ENCODE data around the genes VAV2 and WDR5.

DNA sequence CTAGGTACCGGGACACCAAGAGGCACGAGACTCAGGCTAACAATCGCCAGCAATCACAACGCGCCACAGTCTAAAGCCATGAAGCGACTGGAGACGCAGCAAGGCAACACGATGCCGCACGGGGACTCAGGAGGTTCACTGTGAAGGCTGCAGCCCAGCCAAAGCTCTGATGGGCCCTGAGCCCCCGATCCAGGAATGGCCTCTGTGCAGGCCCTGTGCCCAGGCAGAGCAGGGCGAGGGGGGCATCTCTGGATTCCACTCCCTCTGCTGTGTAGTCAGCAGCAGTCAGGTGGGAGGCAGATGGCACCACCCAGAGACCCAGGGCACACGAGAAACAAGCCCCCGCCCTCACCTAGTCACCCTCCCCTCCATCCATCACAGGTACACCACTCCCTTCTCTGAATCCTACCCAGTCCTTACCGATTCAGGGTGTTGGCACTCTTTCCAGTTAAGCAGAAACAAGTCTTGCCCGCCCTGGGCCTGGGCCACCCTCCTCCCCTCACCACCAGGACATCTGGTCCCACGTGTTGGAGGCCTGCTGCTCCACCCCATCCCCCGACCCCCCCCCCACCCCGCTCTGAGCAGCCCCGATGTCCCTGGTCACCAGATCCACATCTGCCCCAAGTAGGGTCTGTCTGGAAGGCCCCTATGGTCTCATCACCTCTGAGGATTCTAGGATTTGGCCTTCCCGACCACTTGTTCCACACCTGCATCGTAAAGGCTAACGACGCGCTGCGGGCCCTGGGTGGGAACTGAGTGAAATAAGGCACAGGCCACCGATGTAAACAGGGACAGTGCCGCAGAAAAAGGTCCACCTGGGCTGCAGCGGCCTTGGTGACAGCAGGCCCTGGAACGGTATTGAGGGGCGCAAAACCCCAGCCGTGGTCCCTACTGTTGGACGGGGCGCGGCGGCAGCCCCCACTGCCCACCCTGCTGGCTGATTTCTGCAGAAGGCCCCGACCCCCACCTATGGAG, 883 bp downstream of the RALGDS start:
- RRBS: no CpG with 5 or more reads among the region's 37 CpGs

- RRBS: no CpG with 5 or more reads among the region's 58 CpGs
These were observed 19.5 kb downstream of the GBGT1 start for GRCh38 chr9:133143916-133144911.

DNA sequence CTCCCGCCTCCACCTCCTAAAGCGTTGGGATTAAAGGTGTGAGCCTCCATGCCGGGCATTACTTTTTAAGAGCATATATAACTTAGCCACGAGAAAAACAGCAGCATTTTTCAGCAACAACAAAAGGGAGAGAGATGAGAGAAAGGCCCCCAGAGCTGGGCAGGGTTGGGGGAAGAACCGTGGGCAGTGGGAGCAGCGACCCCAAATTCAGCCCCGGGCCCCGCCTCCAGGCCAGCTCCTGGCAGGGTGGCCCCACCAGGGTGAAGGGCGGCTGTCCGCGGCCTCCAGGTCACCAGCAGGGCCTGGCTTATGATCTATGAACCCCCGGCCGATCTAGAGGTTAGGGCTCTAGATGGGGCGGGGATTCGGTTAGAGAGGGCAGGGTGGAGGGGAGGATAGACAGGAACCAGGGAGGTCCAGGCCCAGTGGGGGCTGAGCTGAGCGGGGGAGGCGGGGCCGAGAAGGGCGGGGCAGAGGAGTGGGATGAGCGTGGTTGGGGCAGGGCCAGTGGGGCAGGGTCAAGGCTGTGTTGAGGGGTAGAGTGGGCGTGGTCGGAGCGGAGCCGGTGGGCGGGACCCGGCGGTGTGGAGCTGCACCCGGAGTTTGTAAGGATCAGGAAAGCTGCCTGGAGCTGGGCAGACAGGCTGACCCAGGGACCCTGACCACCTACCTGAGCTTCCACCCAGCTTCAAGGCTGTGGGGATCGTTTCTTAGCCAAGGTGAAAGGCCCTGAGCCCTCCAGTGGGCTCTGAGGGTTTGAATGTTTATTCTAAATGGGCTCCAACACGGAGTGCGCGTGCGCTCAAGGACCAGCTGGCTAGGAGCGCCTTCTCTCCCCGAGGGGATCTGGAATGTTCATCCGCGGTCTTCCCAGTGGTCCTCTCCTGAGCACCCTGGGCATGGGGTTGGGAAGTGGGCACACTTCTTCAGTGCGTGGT, 29.3 kb upstream of the OBP2B start:
- RRBS: 38% methylated on average over 1 of the region's 38 CpGs

DNA sequence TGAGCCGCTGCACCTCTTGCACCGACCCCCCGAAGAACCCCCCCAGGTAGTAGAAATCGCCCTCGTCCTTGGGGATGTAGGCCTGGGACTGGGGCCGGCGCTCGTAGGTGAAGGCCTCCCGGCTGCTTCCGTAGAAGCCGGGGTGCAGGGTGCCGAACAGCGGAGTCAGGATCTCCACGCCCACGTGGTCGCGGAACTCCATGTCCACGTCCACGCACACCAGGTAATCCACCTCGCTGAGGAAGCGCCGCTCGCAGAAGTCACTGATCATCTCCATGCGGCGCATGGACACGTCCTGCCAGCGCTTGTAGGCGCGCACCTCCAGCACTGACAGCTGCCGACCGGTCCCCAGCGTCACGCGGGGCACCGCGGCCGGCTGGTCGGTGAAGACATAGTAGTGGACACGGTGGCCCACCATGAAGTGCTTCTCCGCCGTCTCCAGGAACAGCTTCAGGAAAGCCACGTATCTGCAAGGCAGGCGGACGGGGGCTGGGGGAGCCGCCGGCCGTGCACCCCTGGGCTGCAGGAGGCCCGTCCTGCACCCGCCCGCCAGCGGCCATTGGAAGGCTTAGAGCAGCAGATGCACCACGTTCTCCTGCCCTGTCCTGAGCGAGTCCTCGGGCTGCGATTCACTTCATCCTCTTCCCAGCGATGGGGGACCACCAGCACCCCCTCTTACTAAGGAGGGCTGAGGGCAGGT, 47.0 kb upstream of the OBP2B start:
- RRBS: no CpG with 5 or more reads among the region's 56 CpGs

GRCh38 chr9:133275131-133275378, 60.9 kb downstream of the SURF6 start:
- RRBS: 4% methylated on average over 17 of the region's 34 CpGs

DNA sequence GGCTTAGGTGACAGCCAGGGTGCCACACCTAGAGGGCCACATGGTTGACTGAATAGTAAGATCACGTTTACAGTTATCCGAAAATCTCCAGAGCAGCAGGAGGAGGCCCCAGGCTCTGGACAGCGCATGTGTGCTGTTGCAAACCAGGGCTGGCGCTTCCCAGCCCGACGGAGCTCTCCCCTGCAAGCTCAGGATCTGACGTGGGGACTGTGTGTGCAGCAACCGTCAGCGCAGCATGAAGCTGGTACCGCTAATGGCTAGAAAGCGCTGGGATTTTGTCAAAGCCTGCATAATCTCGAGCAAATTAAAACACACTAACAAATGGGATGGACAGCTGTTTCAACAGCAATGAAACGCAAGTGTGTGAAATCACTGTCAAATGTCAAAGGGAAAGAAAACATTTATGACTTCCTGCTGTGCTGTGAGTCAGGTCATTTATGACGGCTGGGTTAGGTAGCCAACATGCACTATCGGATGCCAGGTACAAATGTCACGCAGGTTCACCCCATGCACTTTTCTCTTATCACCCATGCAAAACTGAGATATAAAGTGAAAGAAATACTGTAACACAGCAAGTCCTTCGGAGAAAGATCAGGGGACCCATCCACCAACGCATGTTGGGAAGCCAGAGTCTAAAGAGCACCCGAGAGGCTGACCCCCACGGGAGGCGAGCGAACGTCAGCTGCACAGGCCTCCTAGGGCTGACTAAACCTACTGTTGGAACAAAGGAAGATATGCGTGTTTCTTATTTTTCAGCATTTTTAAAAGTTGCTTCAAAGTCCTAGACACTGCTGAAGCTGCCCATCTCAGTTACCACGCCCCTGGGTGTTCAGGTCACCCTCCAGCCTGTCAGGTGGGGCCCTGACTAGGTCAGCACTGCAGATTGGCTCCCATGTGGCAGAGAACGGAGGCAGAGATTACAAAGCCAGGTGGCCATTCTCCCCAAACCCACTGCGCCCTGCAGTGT, 7.3 kb downstream of the SURF4 start:
- RRBS: no CpG with 5 or more reads among the region's 27 CpGs

- RRBS: no CpG with 5 or more reads among the region's 19 CpGs
These were observed 4.2 kb downstream of the SURF4 start for GRCh38 chr9:133371250-133372427.

- RRBS: 71% methylated on average over 2 of the region's 10 CpGs
These were observed 18.4 kb downstream of the MYMK start for GRCh38 chr9:133506401-133506746.

GRCh38 chr9:133634027-133634638, 2.0 kb upstream of the DBH start:
- RRBS: 90% methylated on average over 2 of the region's 24 CpGs

- RRBS: no CpG with 5 or more reads among the region's 14 CpGs
These were observed 36.2 kb downstream of the SARDH start for GRCh38 chr9:133701986-133702292.

DNA sequence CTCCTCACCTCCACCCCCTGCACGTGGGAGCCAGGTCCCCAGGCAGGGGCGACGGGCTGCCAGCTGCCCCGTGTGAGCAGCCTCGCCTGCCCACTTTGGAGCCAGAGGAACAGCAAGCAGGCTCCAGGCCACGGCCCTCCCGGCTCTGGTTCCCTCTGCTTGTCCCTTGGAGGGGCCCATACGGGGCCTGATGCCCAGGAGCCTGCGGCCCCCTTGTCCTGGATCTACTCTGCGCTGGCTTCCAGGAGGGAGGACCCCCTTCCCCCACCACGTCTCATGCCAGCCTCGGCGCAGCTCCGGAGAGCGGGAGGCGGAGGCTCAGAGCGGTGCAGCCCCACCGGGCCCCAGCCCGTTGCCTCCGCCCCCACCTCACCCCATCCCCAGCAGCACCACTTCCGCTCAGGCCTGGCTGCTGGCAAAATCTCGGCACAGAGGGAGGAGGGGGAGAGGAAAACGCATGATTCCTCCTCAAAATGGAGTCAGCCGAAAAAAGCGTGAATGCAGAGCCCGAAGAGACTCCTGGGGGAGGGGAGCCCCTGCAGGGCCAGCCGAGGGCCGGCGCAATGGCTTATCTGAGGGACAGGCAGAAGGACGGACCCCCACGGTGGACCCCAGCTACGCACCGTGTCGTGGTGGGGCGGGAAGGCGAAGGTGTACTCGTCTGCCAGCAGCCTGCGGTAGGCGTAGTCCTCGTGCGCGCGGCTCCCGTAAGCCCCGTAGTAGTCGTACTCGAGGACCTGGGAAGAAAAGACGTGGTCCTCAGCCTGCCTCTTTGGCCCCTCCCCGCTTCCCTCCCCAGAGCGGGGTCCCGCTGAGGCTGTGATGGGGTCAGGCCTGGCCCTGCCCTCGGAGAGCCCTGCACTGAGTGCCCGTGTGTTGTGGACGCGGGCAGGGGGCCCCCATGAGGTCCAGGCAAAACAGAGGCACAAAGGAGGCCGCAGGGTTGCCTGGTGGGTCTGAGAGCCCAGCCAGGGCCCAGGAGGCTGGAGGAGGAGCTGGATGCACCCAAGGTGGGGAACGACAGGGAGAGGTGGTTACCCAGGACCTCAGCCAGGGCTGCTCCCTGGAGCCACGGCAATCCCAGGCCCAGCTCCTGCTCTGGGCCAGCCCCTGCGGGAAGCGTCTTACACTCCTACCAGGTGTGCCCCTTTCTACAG, 35.5 kb downstream of the SARDH start:
- RRBS: 10% methylated on average over 5 of the region's 60 CpGs

GRCh38 chr9:133792902-133793645, 54.9 kb upstream of the SARDH start:
- RRBS: 2% methylated on average over 6 of the region's 22 CpGs

DNA sequence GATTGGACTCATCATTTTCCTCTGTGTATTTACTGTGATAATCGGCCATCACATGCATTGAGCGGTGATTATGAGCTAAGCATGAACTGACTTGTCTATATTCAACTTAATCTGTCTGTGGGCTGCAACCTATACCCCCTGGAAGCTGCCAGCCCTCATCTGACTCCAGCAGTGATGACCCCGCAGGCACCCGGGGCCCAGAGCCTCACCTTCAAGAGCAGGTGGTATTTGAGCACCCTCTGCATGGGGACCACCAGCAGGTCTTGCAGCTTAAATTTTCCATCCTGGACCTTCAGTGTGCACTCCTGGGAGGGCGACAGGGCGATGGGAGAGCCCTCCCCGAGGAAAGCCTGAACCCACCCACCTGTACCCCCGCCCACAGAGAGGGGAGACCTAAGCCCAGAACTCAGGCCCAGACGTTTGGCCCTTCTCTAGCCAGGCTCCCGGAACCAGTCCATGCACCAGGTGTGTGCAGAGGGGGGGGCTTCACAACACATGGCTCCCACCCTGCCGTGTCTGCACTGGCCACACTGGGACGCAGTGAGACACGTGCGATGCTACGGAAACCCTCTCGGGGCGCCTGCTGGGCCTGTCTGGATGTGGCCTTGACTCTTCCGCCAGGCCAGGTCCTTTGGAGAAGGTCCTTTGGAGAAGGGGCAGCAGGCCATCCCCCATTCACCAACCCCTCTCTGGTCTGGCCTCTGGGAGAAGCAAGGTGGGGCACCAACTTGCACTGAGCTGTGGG, 58.2 kb upstream of the SARDH start:
- RRBS: no CpG with 5 or more reads among the region's 18 CpGs

DNA sequence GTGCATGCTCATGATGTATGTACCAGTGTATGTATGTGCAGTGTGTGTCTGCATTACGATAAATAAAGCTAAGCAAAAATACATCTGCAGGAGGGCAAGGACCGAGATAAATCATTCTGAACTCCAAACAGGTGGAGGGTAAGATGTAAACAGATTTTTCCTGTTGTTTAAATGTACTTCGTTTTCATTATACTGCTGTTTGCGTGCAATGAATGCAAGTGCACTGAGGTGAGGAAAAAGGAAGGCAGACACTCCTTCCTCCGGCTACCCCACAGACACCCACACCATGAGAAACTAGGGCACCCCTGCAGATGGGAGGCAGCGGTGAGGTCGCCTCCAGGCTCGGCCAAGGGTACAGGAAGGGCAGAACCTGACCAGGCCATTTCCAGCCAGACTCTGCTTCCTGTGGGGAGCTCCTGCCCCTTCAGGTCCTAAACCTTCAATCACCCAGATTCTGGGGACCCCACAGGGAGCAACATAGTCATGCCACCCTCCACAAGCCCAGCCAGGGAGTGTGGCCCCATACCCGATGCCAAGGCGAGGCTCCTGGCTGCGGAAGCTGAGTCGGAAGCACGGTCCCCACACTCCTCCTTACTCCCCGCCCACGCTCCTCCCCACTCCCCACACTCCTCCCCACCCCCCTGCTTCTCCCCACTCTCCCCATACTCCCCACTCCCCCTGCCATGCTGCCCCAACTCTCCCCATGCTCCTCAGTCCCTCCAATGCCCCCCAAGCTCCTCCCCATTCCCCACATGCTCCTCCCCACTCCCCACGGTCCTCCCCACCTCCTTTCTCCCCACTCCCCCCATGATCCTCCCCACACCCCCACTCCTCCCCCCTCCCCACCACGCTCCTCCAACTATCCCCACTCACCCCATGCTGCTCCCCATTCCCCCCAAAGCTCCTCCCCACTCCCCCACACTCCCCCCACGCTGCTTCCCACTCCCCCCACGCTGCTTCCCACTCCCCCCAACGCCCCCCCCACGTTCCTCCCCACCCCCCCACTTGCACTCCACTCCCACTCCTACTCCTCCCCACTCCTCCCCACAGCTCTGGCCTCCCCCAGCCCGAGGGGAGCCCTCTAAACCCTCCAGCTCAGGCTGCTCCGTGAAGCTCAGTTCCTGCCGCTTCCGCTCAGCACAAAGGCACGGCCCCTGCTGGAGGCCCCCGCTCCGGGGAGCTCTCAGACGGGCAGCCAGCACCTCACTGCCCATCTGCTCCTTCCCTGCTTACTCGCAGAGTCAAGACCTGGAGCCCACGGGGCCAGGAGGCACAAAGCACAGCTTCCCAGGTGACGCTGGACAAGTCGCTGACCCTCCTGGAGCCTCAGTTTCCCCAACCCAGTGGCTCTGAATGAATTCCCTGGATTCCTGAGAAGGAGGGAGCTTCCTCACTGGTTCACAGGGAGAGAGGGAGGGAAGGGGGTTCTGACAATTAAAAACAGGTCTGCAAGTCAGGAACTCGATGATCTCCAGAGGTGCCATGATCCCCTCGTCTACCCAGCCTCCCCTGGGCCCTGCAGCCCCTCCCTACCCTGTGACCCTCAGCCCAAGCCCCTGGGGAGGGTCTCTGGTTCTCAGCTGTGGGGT, 36.7 kb downstream of the VAV2 start:
- RRBS: no CpG with 5 or more reads among the region's 35 CpGs

DNA sequence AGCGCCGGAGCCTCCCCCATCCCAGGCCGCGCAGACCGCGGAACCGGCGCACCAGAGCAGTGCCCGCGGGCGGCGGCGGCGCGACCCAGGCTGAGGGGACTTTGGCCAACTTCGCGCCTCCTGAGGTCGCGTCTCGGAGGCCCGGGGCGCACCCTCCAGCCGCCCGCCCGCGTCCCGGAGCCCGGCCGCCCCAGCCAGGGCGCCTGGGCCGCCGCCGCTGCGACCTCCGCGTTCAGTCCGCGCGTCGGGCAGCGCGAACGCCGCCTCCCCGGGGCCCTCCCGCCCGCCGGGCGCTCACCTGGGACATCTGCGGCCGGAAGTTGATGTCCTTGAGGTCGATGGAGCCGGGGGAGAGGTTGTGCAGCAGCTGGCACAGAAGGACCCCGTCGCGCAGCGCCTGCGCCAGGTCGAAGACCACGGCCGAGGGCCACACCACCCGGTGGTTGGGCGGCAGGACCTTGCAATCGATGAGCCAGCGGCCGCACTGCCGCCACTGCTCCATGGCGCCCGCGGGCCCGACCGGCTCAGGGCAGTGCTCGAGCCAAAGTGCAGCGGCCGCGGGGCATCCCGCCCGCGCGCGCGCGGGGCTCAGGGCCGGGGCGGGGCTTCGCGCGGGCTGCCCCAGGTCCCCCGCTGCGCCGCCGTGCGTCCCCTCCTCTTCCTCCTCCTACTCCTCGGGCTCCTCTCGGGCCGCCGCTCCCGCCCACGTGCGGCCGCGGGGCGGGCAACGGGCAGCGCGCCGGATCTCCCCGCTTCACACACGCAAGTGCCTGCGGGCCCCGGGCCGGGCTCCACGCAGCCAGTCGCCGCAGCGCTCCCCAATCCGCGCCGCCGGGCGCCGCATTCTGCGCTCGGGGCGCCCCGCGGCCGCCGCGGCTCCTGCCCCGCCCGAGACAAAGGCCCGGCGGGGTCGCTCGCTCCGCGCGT, at the start of gene VAV2:
Gene VAV2, minus strand, starts transcription at position 548 of the 927 bp plus-strand sequence.
- RRBS: 2% methylated on average over 79 of the region's 139 CpGs

DNA sequence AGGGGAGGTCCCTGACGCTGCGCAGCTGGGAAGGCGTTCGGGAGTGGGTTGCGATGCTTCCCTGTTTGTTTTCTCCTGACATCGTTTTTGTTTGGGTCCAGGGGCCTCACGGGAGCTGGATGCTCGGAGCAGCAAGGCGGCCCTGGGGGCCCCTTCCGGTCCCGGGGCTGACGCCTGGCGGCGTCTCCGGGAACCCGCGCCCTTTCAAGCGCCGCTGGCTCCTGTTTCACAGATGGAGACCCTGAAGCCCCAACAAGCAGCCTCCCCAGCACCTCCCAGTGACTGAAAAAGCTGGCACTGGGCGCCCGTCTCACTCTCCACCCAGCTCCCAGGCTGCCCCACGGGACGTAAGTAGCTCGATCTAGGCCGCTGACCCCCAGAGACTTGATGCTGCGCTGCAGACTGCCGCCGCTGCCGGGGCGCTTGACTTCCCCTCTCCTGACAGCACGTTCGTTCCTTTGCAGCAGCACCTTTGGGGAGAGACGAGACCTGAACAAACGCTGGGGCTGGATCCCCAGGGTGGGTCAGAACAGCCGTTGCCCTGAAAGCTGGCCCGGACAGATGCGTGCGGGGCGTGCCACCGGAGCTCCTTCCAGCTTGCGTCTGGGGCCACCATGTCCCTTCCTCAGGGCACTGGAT, 582 bp downstream of the BRD3OS start:
- RRBS: no CpG with 5 or more reads among the region's 41 CpGs

- RRBS: no CpG with 5 or more reads among the region's 21 CpGs
These were observed 10.7 kb downstream of the BRD3OS start for GRCh38 chr9:134035924-134036427.

- RRBS: 5% methylated on average over 1 of the region's 33 CpGs
These were observed at the start of gene WDR5 for GRCh38 chr9:134136064-134136228. Gene WDR5, plus strand, starts transcription at chr9:134136082.

GRCh38 chr9:134149195-134149753, 13.4 kb downstream of the WDR5 start:
- RRBS: 95% methylated on average over 5 of the region's 17 CpGs

- RRBS: 83% methylated on average over 3 of the region's 23 CpGs
These were observed 35.9 kb downstream of the WDR5 start for GRCh38 chr9:134171588-134172455.